ENCODE measurements around a stretch of chr10.

GRCh38 chr10:8055389-8056578 is 1.3 kb downstream of the GATA3 start:
- RRBS = 7% methylated on average over 28 of the region's 91 CpGs

DNA sequence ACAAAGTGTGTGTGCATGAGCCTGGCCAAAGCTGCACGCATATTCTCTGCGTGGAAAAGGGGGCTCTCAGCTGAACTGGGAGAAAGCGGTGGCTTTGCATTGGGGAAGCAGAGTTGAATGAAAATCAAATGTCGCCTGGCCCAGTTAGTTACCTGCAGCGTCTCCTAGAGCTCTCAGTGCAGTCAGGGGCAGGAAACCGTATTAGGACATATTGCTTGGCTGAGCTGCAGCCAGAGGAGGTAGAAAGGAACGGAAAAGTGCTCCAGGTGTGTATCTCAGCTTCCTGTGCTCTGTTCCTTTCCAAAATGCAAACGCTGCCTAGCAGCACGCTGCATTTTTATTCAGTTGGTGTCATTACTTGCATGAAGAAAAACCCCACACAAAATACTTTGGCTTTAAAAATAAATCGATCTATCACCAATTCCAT is 4.9 kb downstream of the GATA3 start:
- RRBS = no CpG with 5 or more reads among the region's 10 CpGs

DNA sequence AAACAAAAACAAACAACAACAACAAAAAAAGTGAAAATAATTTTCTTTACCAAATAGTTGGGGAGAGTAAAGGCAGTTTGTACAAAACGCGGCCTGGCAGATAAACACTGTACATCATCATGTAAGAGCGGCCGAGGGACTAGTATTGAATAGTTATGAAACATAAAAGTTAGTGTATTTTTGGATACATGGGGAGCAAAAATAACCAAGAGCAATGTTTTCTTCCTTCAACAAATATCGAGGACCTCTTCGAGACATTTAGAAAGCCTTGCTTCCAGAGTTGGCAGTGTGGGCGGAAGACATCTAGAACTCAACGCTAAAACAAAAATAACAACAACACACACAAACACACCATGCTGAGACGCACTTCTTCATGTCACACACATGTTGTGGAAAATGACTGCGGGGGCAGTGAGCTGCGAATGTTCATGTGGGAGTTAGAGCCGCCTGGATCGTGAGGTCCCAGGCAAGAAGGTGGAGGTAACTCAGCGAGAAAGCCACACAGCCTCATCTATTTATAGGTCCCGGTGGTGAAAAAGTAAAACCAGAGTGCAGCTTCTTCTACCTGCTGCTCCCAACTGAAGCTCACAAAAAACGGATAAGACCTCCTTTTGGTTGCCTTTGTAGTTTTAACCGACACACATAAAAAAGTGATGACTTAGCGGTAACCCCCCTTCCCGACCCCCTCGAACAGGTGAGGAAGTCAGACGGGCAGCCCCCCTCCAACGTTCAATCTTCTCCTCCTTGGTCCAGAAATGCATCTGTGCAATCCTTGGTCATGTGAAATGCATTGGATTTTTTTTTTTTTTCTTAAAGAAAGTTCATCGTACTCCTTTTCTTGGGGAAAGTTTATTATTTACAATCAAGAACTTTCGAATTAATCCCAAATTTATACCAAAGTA is 276.8 kb downstream of the GATA3 start:
- RRBS = no CpG with 5 or more reads among the region's 24 CpGs

- RRBS = no CpG with 5 or more reads among the region's 38 CpGs
These were observed 277.7 kb downstream of the GATA3 start for GRCh38 chr10:8331936-8332904.

DNA sequence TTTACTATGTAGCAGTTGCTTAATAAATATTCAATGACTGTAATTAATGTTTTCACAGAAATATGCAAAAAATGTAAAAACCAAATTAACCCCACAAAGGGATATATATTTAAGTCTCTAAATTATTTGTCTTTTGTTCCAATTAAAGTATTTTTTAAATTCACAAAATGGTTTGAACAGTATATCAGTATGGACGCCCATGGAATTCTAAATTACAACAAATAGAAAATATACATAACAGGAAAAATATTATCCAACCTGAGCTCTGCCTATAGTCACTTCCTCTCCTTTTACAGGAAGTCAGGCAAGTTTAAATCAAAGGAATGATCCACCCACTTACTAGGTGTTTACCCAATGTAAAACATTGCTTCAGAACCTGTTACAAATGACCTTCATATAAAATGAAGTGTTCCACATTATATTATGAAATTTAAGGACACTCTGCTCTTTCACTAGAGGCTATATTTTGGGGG is 722.4 kb downstream of the GATA3 start:
- RRBS = no CpG with 5 or more reads among the region's 1 CpG

DNA sequence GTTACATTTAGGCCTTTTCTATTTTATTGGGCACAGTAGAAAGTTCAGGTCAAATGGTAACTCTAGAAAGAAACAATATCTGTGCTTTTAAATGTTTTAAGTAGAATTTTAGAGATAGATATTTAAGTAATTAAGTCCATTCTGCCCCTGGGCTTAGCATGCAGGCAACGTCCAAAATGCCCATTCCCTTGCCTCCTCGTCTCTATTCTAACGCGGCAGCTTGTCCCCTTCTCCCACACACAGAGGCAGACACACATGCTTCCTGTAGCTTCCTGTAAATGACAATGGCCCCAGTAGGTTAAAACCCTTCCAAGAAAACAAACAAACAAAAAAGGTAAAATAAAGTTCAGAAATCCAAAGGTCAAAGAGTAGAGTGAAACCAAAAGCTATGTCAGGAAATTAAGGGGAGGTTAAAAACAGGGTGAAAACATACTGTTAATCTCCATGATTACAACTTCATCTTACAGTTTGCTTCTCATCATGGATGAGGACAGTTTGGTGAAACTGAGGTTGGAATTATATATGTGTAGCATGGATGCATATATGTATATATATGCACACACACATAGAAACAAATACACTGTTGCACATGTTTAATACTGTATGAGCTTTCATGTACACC is 857.6 kb downstream of the GATA3 start:
- RRBS = no CpG with 5 or more reads among the region's 4 CpGs

DNA sequence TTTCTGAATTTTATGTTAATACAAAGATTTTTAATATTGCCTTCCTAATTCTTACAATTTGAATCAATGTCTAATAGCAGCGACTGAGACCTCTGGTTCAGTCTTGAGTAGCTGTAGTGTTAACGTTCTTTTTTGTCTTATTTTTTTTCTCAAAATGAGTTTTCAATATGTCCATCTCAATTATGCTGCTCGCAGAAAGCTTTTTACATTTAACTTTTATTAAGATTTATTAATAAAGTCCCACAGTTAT is 1407.7 kb downstream of the GATA3 start:
- RRBS = no CpG with 5 or more reads among the region's 3 CpGs

DNA sequence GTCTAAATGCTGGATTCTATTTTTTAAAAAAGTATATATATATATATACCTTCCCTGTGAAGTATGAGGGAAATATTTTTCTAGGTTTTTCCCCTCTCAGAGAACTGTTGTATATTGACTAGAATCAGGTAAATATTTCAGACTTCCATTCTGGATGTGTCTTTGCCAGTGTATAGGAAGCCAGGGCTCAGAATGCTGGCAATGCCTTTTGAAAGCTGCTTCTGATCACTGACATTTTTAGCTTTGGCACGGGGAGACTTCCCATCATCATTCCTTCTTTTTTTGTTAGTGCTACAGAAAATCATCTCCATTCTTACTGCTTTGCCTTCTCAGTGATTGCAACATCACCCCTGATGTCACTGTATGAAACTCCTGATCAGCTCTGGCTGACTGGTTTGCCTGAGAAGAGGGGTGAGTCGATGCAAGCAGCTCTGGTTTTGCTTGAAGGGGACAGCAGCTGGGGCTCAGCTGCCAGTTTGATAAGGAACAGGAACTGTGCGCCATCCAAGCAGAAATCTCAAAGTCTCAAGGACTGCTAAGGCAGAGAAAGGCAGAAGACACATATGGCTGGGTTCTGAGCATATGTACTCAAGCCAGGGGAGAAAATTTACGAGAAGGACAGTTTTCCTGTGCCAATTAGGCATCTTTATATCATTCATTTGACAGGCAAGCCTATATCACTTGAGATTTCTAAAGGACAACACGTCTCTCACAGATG is 808.6 kb upstream of the CELF2 start:
- RRBS = no CpG with 5 or more reads among the region's 5 CpGs

DNA sequence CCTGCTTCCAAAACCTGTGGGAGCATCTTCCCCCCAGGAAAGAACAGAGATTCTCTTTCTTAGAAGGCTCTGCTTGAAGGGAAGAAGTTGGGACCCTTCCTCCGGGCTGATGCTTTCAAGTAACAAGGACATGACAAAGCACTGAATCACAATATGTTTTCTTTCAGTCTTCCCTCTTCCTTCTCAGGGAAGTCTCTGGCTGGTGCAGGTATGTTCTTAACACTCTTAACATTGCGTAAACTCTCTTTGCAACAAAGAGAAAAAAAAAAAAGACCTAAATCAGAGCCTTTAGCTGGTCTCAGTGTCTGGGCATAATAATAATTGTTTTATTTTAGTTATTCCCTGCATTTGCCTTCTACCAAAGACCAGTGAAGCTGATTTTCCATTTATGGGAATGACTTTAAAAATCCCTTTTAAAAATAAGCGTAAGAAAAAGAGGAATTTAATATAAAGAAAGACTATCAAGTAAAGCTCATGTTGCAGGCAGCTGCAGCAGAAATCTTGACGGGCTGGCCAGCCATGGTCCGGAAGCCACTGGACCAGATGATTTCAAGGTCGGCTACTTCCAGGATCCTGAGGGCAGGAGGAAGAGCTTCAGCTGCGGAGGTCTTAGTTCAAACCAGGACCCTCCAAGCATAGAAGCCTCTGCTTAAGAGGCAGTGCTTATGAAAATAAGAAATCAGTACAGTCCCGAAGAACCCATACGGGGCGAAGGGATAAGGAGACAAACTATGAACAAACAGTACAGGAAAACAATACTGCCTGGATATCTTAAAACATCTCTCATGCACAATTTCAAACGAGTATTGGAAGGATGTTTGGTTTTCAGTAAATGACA is 220.3 kb upstream of the CELF2 start:
- RRBS = no CpG with 5 or more reads among the region's 11 CpGs

- RRBS = no CpG with 5 or more reads among the region's 3 CpGs
These were observed 2.3 kb downstream of the CELF2 start for GRCh38 chr10:11020078-11020277.

DNA sequence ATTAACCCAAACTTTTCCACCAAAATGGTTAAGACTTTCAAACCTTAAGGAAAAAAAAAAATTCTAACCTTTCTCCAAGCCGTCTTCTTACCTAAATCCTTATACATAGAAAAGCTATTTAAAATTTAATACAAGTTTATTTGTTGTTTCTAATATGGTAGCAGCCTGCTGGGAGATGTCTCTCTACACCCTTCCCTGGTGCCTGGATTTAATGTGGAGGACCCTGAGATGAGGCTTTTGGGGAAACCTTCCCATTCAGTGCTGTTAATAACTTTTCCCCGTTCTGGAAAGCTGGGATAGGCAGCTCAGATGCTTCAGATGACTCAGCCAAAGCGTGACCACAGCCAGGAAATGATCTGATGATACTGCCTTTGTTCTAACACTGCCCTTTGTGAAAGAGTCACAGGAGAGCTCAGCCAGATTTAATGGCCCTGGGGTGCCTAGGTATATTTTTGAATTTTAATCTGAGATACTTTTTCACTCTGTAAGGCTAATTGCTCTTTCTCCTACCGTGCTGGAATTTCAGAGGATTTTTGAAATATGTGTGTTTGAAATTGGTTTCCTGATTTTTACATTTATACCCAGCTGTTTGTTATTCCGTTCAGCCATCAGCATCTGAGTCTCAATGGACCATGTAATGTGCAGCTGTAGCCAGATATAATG is 17.6 kb downstream of the CELF2 start:
- RRBS = no CpG with 5 or more reads among the region's 5 CpGs

DNA sequence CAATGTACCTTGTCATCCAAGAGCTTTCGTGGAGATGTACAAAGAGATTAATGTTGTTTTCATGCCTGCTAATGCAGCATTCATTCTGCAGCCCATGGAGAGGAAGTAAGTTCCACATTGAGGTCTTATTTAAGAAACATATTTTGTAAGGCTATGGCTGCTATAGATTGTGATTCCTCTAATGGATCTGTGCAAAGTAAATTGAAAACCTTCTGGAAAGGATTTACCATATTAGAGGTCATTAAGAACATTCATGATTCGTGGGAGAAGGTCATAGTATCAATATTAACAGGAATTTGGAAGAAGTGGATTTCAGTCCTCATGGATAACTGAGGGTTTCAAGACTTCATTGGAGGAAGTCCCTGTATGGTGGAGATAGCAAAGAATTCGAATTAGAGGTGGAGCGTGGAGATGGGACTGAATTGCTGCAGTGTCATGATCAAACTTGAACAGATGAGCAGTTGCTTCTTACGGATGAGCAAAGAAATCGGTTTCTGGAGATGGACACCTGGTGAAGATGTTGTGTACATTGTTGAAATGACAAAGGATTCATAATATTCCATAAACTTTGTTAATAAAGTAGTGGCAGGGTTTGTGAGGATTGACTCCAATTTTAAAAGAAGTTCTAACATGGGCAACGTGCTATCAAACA is 44.6 kb downstream of the CELF2 start:
- RRBS = no CpG with 5 or more reads among the region's 7 CpGs

DNA sequence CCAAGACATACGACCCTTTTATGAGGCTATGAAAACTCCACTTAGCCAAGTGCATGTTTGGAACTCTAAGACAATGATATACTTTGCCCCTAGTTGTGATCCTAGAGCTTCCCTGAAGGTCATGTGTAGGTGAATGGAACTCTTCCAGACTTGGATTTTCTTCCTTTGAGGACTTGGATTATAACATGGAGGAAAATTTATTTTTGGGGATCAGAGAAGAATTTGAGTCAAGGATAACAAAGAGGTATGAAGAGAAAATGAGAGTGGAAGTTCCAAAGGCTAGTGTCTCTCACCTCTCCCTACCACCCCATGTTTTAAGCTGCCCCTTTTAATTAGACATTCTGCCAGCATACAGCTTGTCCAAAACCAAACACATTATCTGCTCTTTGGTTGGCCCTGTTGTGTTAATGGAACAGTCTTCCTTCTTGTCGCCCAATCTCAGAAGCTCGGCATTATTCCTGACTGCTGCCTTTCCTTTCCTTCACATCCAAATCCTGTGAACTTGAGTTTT is 164.8 kb downstream of the CELF2 start:
- RRBS = no CpG with 5 or more reads among the region's 3 CpGs

DNA sequence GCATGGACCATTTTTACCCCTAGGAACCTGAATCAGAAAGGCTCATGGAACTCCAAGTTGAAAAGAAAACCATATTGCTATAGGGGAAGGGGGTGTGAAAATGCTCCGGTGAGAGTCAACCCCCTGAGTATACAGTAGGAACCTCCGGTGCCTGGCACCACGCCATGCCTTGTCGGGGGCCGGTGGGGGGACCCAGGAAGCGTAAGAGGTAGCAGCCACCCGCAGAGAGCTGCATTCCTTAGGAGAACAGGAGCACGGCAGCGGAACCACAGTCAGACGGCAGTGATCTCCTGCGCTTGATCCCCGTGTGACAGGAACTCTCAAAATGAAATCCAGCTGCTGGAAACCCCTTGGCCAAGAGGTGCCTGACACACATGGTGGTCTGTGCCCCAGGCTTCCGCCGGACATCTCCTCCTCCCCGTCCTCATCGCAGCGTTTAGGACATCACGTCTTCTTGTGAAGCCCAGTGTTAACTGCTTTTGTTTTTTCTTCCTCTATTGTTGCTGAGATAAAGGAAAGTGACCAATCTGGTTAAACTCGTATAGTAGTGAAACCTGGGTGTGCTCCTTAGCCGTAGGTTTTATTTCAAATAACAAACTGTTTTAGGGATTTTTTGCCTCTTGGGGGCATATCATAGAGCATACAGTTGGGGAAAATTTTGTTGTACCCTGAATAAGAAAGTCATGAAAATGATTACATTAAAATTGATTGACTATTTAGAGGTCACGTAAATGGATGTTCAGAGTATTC is 186.9 kb downstream of the CELF2 start:
- RRBS = 65% methylated on average over 4 of the region's 21 CpGs

DNA sequence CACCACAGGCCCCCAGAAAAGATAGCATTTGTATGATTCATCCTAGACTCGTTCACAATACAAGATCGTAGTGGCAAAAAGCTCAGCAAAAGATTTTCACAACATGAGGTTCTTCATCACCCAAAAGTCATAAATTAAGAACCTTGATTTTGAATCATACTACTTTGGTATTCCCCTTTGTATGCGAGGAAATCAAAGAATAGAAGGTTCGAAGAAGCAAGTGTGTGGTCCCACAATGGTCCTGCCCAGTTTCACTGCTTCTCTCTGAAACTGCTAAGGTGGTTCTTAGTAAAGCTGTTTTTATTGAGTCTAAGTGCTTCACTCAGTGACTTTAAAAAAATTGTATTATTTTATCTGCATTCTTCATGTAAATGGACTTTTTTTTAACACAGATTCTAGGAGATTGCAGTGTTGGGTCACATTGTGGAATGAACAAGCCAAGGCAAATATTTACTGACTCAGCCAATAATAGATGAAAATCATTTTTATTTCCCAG is 200.8 kb downstream of the CELF2 start:
- RRBS = no CpG with 5 or more reads among the region's 4 CpGs

DNA sequence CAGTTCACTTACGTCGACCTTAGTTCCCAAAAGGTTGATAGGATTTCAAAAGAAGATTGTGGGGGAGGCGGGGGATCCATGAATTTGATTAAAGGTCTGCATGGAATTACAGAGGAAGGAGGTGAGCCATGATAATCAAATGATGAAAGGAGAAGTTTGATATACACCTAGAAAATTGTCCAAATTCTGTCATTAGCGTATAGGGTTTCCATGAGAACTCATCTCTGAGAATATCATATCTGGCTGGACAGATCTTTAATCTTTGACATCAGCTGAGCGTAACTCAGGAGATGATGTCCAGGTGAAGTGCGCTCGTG is 206.7 kb downstream of the CELF2 start:
- RRBS = no CpG with 5 or more reads among the region's 7 CpGs

DNA sequence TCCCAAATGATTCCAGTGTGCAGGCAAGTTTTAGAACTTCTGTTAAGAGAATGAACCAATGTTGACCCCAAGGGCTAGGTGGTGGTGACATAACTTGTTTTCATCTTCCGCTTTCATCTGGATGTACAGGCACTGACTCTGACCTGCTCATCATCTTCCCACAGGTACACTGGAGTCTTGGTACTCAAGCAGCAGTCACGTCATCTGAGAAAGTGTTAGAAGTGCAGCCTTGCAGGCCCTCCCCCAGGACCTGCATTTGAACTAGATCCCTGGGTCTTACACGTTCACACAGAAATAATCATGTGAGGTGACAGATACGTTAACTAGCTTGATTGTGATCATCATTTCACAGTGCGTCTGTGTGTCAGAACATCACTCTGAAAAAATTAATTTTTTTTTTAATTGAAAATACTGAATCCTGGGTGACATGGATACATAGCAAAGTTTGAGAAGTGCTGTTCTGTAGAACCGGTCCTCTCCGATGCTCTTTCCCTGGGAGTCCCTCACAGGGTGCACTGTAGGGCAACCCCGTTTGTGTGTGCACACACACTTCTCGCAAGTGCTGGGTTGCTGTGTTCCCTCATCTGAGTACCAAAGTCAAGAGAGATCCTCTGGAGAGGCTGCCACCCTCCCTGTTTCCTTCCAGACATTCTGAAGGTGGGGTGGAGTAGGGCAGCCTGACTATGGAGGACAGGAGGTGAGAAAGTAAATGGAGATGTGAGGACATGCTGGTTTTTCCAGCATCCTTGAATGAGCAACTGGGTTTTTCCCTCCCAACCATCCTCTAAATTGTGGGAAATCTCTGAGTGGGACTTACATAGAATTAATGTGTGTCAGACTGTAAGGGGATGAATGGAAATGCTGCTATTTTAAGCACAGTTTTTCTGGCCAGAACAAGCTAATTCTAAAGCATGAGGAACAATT is 212.5 kb downstream of the CELF2 start:
- RRBS = no CpG with 5 or more reads among the region's 9 CpGs

DNA sequence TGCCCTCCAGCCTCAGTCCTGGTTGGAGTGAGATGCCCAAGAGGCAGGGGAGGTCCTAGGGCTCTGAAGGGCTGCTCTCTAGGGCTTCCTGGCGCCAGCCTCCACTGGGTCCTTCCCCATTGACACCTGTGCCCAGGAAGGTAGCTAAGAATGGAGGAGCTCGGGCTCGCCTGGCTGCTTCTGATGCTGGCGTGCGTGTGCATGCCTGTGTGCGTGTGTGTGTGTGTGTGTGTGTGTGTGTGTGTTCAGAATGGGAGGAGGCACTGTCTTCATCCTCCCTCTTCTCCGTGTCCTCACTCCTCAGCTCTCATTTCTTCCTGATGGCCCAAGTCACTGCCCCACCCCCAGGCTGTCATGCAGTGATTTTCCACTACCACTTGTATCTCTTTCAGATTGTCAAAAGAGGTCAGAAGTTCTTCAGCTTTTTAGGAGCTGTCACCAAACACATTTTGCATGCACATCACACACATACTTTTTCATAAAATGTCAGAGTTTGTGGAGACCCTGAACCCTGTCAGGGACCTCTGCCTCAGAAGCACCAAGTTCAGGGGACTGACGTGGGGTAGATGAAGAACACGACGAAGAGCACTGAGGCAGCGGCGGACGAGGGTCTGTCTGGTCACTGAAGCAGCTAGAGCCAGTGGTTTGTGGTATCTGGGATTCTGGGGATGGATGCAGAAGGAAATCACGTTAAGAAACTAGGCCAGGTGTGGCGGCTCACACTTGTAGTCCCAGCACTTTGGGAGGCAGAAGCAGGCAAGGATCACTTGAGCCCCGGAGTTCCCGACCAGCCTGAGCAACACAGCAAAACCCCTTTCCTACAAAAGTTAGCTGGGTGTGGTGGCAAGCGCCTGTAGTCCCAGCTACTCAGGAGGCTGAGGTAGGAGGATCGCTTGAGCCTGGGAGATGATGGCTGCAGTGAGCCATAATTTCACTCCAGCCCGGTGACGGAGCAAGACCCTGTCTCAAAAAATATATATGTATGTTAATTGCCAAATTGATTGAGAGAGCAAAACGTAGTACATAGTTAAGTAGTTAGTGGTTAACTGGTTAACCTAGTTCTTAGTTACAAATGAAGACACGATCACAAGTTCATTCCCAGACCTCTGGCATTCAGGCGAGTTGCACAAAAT is 263.5 kb downstream of the CELF2 start:
- RRBS = no CpG with 5 or more reads among the region's 24 CpGs

DNA sequence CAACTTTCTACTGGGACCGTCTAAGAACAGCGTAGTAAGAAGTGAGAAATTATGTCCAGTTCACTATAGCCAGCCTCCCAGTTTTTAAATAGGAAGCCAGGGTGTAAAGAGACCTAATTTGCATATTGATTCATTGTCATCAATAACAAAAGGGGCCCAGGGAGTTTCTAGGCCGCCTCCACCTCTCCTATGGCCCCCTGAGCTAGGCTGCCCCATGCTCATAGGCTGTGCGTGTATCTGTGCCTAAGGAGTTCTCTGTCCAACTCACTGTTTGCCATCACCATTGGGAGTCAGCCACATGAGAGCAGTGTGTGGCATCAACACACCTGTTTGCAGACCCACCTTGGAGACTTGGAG is 289.1 kb downstream of the CELF2 start:
- RRBS = no CpG with 5 or more reads among the region's 4 CpGs

- RRBS = no CpG with 5 or more reads among the region's 1 CpG
These were observed 198.4 kb downstream of the USP6NL start for GRCh38 chr10:11413092-11413393.